SK-N-SH (cell line): Measurements from ENCODE around the genes CYBB and H2AL3.

DNA sequence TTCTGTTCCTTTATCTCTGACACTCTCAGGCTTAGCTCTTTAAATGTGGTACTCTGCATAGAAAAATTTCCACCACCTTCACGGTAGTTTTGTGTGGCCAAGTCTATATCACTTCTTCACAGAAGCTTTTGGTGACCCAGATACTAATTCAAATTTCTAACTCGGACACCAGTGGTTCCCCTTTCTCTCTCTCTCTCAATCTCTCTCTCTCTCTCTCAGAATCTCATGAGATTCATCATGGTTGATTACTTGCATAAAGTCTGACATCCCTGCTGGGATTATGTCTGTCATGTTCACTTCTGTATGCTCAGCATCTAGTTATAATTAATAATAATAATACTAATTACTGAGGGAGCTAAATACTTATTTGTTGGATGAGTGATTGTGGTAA lies 1033.9 kb downstream of the DMD start:
- RRBS, result no CpG with 5 or more reads among the region's 2 CpGs
CAGE:
- cytosol, long polyA plus RNA, result no peak
- long polyA plus RNA, result no peak
- nucleus, long polyA plus RNA, result no peak

DNA sequence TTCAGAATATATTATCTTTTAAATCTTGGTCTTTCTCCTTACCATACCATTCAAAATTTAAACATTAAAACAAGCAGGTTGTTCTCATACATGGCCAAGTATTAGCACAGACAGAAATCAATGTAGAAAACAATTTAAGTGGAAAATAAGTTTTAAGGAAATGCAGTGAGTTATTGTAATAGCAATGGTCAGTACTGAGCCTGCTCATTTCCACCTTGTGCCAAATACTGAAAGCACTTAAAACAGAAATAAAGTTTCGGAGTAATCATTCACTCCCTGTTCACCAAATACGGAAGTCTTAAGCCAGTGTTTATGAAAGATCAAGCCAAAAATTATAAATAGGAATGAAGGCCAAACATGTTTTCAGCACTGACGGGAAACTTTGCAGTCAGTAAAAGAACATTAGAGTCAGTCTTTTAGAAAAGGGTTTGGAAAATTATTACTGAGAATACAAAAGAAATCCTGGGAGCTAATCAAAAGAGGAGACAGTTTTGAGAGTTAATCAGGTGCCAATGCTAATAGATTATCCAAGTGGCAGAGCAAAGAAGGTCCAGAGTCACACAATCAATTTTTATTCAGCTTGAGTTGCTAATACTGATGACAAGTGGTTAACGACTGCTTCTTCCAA lies 178.6 kb downstream of the DMD start:
- RRBS, result no CpG with 5 or more reads among the region's 4 CpGs
CAGE:
- cytosol, long polyA plus RNA, result no peak
- long polyA plus RNA, result no peak
- nucleus, long polyA plus RNA, result no peak

GRCh38 chrX:34415077-34416067 lies 241.7 kb downstream of the TMEM47 start:
- RRBS, result no CpG with 5 or more reads among the region's 29 CpGs
CAGE:
- cytosol, long polyA plus RNA, result no peak
- long polyA plus RNA, result no peak
- nucleus, long polyA plus RNA, result no peak

DNA sequence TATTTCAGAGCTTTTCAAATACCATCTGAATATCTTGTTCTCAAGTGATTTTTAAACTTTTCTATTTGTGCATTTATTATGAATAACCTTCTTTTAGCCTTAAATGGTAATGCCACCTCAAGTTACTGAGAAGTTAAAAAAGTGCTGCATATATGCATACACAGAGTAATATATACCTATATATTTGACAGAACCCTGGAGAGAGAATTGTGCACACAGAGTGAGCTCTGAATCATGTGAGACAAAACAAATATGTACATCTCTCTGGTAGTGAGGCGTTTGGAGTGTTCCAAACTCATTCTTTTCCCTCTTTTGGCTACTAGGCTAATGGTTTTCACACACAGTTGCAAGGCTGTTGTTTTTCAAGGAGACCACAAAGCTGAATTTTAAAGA lies 46.0 kb downstream of the CFAP47 start:
- RRBS, result no CpG with 5 or more reads among the region's 1 CpG
CAGE:
- cytosol, long polyA plus RNA, result no peak
- long polyA plus RNA, result no peak
- nucleus, long polyA plus RNA, result no peak

DNA sequence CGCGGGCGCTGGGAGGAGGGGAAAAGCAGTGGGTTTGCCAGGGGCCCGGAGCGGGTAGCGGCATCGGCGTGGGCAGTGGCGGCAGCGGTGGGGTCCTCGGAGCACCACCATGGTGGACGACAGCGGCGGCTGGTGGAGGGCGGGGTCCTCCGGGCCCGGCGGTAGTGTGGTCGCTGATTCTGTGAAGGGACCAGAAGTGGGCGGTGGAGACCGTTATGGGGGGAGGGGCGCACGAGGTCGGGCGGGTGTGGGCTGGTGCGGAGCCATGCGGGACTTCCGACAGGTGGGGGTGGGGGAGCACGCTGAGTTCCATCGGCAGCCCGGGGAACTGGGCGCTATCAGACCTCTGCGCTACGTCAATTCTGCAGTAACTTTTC lies 35.4 kb downstream of the FAM47C start:
- RRBS, result 69% methylated on average over 5 of the region's 34 CpGs
CAGE:
- cytosol, long polyA plus RNA, result no peak
- long polyA plus RNA, result no peak
- nucleus, long polyA plus RNA, result no peak

- RRBS, result no CpG with 5 or more reads among the region's 25 CpGs
CAGE:
- cytosol, long polyA plus RNA, result no peak
- long polyA plus RNA, result no peak
- nucleus, long polyA plus RNA, result no peak
Observed at GRCh38 chrX:37078364-37078769, 70.2 kb downstream of the FAM47C start.

DNA sequence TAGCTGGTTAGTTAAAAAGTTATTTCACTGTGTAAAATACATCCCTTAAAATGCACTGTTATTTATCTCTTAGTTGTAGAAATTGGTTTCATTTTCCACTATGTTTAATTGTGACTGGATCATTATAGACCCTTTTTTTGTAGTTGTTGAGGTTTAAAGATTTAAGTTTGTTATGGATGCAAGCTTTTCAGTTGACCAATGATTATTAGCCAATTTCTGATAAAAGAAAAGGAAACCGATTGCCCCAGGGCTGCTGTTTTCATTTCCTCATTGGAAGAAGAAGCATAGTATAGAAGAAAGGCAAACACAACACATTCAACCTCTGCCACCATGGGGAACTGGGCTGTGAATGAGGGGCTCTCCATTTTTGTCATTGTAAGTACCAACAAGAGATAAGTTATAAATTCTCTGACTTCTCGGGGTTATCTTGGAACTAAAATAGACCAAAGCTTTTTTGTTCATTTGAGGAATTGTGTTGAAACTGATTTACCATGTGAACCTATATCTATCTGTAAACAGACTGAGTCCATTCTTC lies at the start of gene CYBB:
CYBB (plus strand) TSS at position 312 of the 535 bp plus-strand sequence.
- RRBS, result no CpG with 5 or more reads among the region's 2 CpGs
CAGE:
- cytosol, long polyA plus RNA, result no peak
- long polyA plus RNA, result no peak
- nucleus, long polyA plus RNA, result no peak

- RRBS, result no CpG with 5 or more reads among the region's 1 CpG
CAGE:
- cytosol, long polyA plus RNA, result no peak
- long polyA plus RNA, result no peak
- nucleus, long polyA plus RNA, result no peak
Observed at GRCh38 chrX:37811219-37811948, 31.5 kb downstream of the CYBB start.

- RRBS, result no CpG with 5 or more reads among the region's 3 CpGs
CAGE:
- cytosol, long polyA plus RNA, result no peak
- long polyA plus RNA, result no peak
- nucleus, long polyA plus RNA, result no peak
Observed at GRCh38 chrX:37811949-37812523, 32.2 kb downstream of the CYBB start.

- RRBS, result no CpG with 5 or more reads among the region's 2 CpGs
CAGE:
- cytosol, long polyA plus RNA, result no peak
- long polyA plus RNA, result no peak
- nucleus, long polyA plus RNA, result no peak
Observed at GRCh38 chrX:37993976-37994410, at the start of gene H2AL3. Gene H2AL3, plus strand, starts transcription at chrX:37994272.

GRCh38 chrX:38221407-38221859 lies 762 bp upstream of the SRPX start:
- RRBS, result no CpG with 5 or more reads among the region's 9 CpGs
CAGE:
- cytosol, long polyA plus RNA, result no peak
- long polyA plus RNA, result no peak
- nucleus, long polyA plus RNA, result no peak

- RRBS, result no CpG with 5 or more reads among the region's 2 CpGs
CAGE:
- cytosol, long polyA plus RNA, result no peak
- long polyA plus RNA, result no peak
- nucleus, long polyA plus RNA, result no peak
Observed at GRCh38 chrX:38803229-38803496, 1.9 kb downstream of the MID1IP1 start.

- RRBS, result no CpG with 5 or more reads among the region's 1 CpG
CAGE:
- cytosol, long polyA plus RNA, result no peak
- long polyA plus RNA, result no peak
- nucleus, long polyA plus RNA, result no peak
Observed at GRCh38 chrX:39572043-39572268, 525.8 kb downstream of the BCOR start.

GRCh38 chrX:39687660-39688066 lies 410.1 kb downstream of the BCOR start:
- RRBS, result no CpG with 5 or more reads among the region's 5 CpGs
CAGE:
- cytosol, long polyA plus RNA, result no peak
- long polyA plus RNA, result no peak
- nucleus, long polyA plus RNA, result no peak

DNA sequence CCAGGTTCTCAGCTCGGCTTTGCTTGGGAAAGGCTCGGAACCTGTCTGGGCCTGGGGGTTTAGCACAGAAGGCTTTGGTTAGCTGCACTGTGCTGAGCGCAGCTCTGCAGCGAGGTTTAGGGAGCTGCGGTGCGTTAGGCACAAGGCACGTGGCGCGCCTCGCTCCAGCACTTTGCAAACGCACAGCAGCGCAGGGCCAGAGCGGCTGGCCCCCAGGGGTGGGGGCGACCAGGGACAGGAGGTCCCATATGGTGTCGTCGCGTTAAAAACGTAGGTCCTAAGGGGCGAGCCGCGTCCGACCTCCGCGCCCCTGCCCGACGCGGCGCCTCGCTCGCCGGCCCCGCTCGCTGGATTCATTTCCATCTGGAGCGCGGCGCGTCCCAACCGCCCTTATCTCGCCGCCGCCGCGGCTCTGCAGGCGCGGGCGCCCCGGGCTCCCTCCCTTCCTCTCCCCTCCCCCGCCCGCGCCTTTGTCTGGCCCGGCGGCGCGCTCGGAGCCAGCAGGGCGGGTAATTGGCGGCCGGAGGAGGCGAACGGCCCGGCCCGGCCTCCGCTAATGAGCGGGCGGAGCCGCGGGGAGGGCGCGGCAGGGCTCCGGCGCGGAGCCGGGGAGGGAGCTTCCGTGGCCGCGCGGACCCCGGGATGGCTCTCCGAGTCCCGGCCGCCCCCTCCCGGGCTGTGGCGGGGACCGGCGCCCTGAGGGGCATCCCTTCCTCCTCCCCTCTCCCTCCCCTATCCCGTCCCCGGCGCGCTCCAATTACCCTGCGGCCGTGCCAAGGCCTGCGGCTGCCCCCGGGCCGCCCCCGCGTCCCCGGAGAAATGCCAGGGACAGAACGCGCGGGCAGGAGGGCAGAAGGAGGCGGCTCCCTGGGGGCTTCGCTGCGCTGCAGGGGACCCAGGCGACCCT lies 409.0 kb downstream of the BCOR start:
- RRBS, result 3% methylated on average over 43 of the region's 104 CpGs
CAGE:
- cytosol, long polyA plus RNA, result no peak
- long polyA plus RNA, result no peak
- nucleus, long polyA plus RNA, result no peak

GRCh38 chrX:39771789-39773030 lies 325.5 kb downstream of the BCOR start:
- RRBS, result no CpG with 5 or more reads among the region's 26 CpGs
CAGE:
- cytosol, long polyA plus RNA, result no peak
- long polyA plus RNA, result no peak
- nucleus, long polyA plus RNA, result no peak

- RRBS, result no CpG with 5 or more reads among the region's 19 CpGs
CAGE:
- cytosol, long polyA plus RNA, result no peak
- long polyA plus RNA, result no peak
- nucleus, long polyA plus RNA, result no peak
Observed at GRCh38 chrX:39854623-39855519, 242.9 kb downstream of the BCOR start.

DNA sequence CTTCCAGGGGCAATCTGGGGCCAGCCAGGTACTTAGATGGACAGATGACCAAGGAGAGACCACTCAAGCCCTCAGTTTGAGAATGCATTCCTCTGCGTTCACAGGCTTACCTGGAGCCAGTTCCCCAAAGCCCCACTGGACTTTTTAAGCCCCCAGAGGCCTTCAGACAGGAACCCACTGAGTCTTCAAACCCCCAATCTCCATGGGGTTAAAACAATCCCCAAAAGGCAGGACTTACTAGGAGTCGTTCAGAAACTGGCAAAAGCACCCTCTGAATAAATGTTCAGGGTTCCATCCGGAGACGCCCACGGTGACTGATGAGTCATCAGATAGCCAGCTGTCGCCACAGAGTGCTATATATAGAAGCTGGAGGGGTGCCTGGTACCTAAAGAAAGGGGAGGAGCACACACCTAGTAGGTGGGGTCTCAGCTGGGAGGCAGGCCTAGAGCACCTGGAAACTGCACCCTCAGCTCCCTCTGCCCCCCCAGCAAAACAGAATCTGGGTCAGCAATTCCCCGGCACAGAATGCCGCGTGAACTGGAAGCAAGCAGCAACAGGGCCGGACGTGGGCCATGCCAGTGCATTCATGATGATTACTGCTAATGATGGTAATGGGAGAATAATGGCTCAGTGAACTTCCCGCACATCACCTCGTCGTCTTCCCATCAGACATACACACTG lies 242.1 kb downstream of the BCOR start:
- RRBS, result 48% methylated on average over 3 of the region's 14 CpGs
CAGE:
- cytosol, long polyA plus RNA, result no peak
- long polyA plus RNA, result no peak
- nucleus, long polyA plus RNA, result no peak

GRCh38 chrX:39860202-39861010 lies 237.4 kb downstream of the BCOR start:
- RRBS, result no CpG with 5 or more reads among the region's 10 CpGs
CAGE:
- cytosol, long polyA plus RNA, result no peak
- long polyA plus RNA, result no peak
- nucleus, long polyA plus RNA, result no peak

- RRBS, result no CpG with 5 or more reads among the region's 13 CpGs
CAGE:
- cytosol, long polyA plus RNA, result no peak
- long polyA plus RNA, result no peak
- nucleus, long polyA plus RNA, result no peak
Observed at GRCh38 chrX:39953839-39954348, 143.9 kb downstream of the BCOR start.